HT1080 (cell line): ENCODE results near the genes DHX58, EZH1 and PSME3.

GRCh38 chr17:41757508-41757985 lies 23.1 kb upstream of the HAP1 start:
RAMPAGE:
- cytosol, long total RNA: no peak
- long total RNA: no peak
- nucleus, long total RNA: no peak

DNA sequence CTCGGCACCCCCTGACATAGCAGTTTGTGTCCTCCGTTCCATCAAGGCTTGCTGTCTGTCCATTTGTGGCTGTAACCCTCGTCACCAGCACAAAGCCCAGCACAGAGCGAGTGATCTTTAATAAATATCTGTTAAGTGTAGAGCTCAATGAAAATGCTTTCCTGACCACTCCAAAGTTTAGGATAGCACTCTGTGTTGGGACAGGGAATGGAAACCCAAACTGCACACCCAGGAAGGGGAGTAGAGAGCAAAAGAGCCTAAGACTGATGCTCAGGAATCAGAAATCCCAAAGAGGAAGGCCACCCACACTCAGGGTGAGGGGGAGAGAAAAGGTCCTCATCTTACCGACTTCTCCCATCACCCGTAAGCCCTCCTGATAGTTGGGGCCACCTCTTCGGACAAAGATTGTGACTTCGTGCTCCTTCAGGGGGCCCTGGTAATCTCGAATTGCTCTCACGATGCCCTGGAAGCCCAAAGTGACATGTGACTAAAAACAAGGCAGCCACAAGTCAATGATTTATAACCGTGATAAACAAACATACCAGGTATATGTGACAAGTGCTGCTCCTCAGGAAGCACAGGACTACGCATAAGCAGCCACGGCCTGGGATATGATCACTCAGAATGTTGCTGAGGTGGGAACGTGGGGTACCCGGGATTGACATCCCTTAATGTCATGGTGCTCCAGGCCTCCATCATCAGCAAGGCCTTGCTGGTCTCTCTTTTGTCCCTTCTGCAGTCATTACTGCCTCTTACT lies 17.2 kb downstream of the ACLY start:
RAMPAGE:
- cytosol, long total RNA: no peak
- long total RNA: no peak
- nucleus, long total RNA: no peak

GRCh38 chr17:41919498-41919859 lies 728 bp upstream of the ACLY start:
RAMPAGE:
- cytosol, long total RNA: no peak
- long total RNA: no peak
- nucleus, long total RNA: no peak

RAMPAGE:
- cytosol, long total RNA: no peak
- long total RNA: no peak
- nucleus, long total RNA: no peak
These were observed 6.0 kb upstream of the CNP start for GRCh38 chr17:41960524-41960971.

DNA sequence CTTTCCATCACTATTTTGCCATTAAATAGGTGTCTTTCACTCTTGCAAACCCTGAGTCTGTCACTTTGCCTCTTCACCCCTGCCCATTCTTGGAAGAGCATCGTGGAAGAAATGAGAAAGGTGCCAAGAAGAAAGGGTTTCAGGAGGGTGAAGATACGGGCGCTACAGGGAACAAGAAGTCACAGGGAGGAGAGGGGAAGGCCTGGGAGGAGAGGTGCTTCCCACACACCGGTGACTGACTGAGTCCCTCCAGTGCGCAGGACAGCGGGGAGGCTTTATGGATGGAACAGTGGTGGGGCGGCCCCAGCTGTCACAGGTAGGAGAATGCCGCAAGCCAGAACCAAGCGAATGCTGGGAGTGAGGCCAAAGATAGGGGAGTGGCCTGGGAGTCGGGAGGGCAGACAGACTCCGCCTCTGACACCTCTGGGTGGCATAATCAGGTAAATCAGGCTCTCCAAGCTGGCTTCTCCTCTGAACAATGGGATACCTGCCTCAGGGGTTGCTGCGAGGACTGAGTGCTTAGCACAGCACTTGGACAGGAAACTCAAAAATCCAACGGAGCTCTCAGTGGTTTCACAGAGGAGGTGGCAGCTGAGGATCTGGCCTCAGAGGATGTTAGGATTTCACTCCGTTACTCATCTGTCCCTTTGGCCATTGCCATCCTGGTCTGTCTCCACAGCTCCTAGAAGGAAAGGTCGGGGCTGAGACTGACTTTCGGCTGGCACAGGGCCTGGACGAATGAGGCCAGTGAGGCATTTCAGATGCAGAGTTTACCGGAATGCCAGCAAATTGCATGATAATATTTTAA lies 788 bp upstream of the CNP start:
RAMPAGE:
- cytosol, long total RNA: no peak
- long total RNA: no peak
- nucleus, long total RNA: no peak

GRCh38 chr17:41989610-41990185 lies 23.1 kb downstream of the CNP start:
RAMPAGE:
- cytosol, long total RNA: no peak
- long total RNA: no peak
- nucleus, long total RNA: no peak

DNA sequence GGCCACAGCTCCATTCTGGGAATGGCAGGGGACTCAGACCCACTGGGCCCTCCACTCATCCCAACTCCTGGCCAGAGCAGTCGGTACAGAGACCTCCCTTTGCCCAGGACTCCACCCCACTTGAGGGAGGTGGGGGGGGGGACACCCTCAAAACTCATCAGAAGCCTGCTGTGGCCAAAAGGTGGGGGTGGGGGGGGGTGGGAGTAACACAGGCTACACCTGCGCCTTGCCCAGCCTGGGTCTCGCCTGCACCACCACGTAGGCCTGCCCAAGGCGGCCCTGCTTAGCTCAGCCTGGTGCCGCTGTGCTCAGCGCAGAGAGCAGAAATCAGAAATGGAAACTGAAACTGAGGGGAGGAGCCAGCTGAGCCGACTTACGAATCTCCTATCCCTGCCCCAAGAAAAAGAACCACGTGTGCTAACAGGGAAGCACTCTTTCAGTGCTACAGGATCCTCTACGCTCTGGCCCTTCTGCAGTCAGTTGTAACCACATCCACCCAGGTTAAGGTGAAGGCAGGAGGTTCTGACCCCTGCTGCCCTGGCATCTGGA lies at the start of gene DHX58:
Gene DHX58 (minus strand): TSS at position 329 of the 549 bp plus-strand sequence.
RAMPAGE:
- cytosol, long total RNA: no peak
- long total RNA: no peak
- nucleus, long total RNA: no peak

DNA sequence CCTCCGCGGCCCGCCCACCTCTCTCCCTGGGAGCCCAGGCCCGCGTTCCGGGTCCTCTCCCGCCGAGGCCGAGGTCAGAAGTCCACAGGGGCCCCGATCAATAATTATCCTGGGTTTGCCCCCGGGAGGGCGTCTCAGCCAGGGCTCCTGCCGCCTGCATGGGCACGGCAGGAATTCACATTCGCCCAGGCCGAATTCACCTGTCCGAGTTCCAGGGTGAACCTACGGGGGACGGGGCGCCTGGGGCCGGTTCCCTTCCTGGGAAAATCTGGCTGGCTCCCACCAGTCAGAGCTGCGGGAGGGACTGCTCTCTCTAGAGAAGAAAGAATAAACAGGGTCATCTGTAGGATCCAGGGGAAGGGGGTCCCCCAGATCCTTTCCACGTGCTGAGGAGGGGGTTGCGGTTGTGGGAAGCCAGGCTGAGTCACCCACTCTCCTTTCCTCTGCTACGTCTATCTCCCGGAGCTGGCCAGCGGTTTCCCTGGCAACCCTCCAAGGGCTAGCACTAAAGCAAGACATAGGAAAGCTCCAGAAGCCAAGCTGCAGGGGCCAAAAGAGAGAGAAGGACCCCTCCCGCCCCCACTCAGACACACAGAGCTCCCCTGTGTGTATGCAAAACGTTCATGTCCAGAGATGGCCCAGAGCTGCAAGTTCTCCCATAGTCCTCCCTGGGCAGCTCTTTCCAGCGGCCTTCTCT lies 727 bp upstream of the STAT5B start:
RAMPAGE:
- cytosol, long total RNA: no peak
- long total RNA: no peak
- nucleus, long total RNA: no peak

GRCh38 chr17:42303775-42304683 lies 15.7 kb downstream of the STAT5A start:
RAMPAGE:
- cytosol, long total RNA: no peak
- long total RNA: no peak
- nucleus, long total RNA: no peak

RAMPAGE:
- cytosol, long total RNA: no peak
- long total RNA: no peak
- nucleus, long total RNA: no peak
These were observed 17.8 kb downstream of the STAT5A start for GRCh38 chr17:42305760-42306749.

DNA sequence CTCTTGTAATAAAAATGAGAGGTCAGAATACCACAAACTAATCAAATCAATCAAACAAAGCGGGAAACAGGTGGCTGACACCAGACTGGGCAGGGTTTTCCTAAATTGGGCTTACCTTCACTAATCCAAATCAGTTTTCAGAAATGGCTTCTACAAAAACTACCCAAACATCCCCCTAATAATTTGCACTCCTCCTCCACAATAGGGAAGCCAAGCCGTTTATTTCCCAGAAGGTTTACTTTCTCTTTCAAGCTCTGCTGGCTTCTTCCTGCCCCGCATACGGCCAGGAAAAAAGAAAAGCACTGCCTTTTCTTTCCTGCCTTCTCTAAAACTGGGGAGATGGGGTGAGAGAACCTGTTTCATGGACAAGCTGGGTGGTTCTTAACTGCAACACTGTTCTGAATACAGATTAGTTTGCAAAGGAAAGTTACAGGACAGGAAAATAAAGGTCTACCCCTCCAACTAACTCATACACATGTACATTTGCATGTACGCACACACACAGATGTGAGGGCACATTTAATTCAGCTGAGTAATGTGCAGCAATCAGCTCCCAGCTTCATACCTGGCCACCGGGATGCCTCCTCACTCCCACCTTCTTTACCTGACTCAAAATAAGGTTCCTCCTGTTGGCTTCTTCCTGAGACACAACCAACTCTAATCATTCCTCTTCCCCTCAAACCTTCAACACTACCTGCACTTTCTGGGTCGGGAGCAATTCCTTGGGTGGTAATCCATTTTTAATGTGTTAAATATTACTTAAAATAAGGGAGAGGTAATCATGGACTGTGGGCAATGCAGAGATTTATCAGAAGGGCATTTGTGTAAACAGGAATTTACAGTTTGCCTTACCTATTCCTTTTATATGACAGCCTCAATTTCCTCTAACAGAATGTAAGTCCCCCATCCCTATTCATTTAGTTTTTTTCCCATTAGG lies 9.0 kb downstream of the STAT3 start:
RAMPAGE:
- cytosol, long total RNA: no peak
- long total RNA: no peak
- nucleus, long total RNA: no peak

GRCh38 chr17:42405024-42405501 lies 16.8 kb upstream of the STAT3 start:
RAMPAGE:
- cytosol, long total RNA: no peak
- long total RNA: no peak
- nucleus, long total RNA: no peak

DNA sequence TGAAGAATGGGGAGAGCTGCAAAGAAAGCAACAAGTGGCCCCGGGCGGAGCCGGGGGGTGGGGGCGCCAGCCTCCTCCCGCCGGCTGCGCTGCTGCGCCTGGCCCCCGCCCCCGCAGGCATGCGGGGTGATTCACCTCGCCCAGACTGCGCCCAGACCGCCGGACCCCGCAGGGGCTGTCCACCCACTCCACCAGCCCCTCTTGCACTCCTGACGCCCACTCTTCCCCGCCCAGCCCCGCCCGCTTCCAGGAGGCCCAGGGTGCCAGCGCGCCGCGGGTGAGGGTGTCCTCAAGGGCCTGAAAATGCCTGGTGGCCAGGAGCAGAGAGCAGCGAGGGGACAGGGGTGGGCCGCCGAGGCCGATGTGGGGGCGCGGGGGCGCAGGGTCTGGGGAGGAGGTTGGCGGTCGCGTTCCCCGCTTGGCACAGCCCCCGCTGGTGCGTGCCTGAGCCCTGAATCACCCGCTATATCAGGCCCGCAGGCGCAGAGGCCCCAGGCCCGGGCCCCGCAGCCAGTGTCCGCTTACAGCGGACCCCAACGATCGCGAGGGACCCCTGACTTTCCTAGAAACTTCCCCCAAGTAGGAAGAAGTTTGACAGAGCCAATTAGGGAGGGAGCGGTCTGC lies 1.3 kb downstream of the CAVIN1 start:
RAMPAGE:
- cytosol, long total RNA: no peak
- long total RNA: no peak
- nucleus, long total RNA: no peak

DNA sequence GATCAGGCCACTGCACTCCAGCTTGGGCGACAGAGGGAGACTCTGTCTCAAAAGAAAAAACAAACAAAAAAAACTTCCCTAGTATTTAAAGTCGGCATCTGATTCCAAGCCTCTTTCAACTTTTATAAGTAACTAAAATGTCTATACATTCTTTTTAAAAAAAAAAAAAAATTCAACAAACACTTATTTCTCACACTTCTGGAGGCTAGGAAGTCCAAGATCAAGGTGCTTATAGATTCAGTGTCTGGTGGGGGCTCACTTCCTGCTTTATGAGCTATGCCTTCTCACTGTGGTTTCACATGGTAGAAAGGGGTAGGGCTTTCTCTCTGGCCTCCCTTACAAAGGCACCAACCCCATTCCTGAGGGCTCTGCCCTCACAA lies 5.9 kb upstream of the NAGLU start:
RAMPAGE:
- cytosol, long total RNA: no peak
- long total RNA: no peak
- nucleus, long total RNA: no peak

DNA sequence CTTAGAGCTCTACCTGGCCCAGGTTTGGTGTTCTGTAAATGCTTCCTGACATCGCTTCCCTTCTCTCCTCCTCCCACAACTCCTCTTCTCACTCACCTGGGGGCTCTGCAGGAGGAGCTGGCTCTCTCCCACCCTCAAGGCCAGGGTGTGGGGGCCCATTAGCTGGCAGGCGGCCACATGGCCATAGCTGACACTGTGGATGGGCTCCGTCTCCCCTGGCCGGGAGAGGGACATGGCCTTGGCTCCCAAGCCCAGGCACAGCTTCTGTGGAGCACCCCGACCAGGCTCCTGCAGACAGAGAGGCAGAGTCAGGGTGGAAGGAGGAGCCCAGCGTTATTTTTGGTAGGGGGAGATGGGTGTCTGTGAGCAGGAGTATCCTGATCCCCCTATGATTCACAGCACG lies 7.5 kb downstream of the PLEKHH3 start:
RAMPAGE:
- cytosol, long total RNA: no peak
- long total RNA: no peak
- nucleus, long total RNA: no peak

DNA sequence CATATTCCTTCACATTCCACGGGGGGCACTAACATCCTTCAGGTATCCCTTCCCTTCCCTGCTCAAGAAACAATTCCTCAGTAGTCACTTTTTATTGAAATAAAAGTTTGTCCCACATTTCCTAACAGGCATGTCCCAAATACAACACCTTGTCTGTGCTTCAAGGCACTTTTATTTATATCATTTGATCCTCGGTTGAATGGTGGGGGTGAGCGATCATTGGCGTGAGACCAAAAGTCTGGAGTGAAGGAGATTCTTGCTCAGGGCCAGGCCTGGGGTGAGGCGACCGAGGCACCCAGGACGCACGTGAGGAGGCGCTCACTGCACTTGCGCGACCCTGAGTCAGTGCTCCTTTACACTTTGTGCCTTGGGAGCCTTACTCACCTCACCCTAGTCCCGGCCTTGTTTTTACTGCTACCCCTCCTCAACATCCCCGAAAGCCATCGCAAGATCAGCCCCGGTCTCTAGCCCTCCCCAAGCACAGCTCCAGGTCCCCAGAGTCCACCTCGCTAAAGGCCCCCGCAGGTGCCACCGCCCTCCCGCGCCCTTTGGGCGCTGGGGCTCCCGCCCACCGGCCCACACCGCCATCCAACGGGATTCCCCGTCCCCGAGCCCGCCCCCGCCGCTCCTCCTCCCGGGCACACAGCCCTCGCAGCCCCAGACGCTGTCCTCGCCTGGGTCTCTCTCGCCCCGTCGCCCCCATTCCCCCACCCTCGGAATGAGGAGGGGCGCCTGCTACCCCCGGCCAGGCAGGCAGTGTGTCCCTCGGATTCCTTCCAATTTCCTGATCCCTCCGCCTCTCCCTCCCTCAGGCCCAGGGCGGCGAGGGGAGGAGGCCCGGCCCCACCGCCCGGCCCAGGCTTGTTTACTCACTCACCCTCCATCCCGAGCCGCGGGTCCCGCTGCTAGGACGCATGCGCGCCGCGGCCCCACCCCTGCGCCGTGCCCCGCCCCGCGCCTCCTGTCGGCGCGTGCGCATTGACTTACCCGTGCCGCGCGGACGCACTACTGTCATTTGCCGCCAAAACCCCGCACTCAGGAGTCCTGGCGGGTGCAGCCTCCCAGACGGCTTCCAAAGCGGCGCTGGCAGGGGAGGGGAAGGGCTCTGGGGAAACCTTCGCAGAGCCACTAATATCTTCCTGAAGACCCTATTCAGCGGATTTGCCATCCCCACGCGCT lies at the start of gene EZH1:
Gene EZH1 (minus strand): TSS at position 907 of the 1,179 bp plus-strand sequence.
RAMPAGE:
- cytosol, long total RNA: no peak
- long total RNA: no peak
- nucleus, long total RNA: no peak

GRCh38 chr17:42782712-42783224 lies 2.4 kb downstream of the WNK4 start:
RAMPAGE:
- cytosol, long total RNA: no peak
- long total RNA: no peak
- nucleus, long total RNA: no peak

RAMPAGE:
- cytosol, long total RNA: no peak
- long total RNA: no peak
- nucleus, long total RNA: no peak
These were observed 8.4 kb downstream of the COA3 start for GRCh38 chr17:42789818-42790731.

DNA sequence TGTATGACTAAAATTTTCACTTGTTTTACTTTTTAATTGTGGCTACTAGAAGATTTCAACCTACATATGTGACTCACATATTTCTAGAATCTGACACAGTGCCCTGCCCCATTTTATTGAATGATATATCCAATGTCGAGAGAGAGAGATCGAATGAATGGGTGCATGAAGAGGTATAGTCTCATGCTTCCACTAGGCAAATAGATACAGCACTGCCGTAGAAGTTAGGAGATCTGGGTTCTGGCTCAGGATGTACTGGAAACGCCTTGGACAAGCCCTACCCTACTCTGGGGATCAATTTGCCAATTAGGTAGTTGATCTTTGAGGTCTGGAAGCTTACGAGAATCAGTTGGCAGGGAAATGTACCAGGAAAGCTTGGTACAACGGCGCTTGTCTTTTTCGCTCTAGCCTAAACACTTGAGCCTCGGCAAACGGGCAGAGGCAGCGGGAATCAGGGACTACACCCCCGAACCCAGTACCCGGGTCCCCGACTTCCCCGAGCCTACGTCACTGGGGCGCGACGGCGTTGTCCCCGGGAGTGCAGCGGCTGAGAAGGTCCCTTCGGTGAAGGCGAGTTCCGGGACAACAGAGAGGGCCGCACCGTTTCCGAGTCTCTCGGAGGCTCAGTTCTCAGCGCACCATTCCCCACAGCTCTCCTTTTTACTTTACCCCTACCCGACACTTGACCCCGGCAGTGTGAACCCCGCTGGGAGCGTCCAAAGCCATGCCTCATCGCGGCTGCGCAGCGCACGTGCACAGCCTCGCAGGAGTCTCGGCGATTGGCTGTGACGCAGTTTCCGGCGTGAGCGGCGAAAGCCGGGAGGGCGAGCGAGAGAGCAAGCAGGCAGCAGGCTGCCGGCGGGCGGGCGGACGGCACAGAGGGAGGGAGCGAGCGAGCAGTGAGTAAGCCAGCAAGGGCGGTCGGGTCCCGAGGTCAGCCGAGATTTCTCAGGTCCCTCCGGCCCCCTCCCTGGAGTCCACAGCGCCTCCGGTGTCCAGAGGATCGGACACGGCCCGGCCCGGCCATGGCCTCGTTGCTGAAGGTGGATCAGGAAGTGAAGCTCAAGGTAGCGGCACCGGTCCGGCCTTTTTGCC lies at the start of gene PSME3:
Gene PSME3 (plus strand): TSS at position 791 of the 1,095 bp plus-strand sequence.
RAMPAGE:
- cytosol, long total RNA: start-site peak on the plus strand centred at position 845 of the sequence, 74 bp wide, 1,422 and 1,328 reads in 2 replicates
- long total RNA: start-site peak on the plus strand centred at position 845 of the sequence, 73 bp wide, 935 reads
- nucleus, long total RNA: start-site peak on the plus strand centred at position 838 of the sequence, 58 bp wide, 632 and 217 reads in 2 replicates

DNA sequence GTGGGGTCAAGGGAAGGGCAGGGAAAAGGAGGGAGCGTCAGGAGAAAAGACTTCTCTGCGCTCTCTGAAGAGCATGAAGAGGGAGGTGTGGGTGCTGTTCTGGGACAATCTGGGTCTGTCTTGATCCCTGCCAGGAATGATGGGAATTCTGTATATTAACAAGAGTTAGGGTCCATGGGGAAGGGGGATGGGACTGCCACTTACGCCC lies 2.6 kb downstream of the VAT1 start:
RAMPAGE:
- cytosol, long total RNA: no peak
- long total RNA: no peak
- nucleus, long total RNA: no peak